ENCODE data around the gene COL4A4.

GRCh38 chr2:225361481-225361914 lies 38.0 kb upstream of the NYAP2 start:
- PRO-cap, 3 experiments, result peak in 1 of 3 experiments; most common minus-strand start chr2:225361763 (in 1)

- PRO-cap, 3 experiments, result no peak in any of the 3 experiments
These were observed 688.2 kb downstream of the NYAP2 start for GRCh38 chr2:226087597-226088251.

DNA sequence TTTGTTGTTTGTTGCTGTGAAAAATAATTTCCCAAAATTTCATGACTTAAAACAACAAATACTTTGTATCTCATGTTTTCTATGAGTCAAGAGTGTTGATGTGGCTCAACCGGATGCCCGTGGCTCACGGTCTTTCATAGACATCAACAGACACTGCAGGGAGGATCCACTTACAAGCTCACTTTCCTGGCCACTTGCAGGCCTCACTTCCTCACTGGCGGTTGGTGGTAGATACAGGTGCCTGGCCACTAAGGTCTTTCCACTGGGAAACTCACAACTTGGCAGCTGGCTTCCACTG lies 662.9 kb downstream of the IRS1 start:
- PRO-cap, 3 experiments, result no peak in any of the 3 experiments

- PRO-cap, 3 experiments, result no peak in any of the 3 experiments
These were observed 376.1 kb downstream of the IRS1 start for GRCh38 chr2:226423430-226423960.

DNA sequence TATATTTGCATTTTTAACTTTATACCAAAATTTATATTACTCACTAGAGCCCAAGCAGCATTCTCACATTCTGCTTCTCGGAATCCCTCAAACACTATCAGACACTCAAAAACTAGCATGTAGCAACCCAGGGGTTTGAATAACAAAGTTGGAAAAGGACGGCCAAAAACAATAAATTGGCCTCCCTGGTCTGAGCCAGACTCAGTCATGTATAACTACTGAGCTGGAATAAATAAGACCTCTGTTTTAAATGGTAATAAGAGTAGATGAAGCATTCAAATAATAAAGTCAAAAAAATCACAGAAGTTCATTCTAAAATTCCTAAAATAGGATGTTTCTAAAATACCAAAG lies 290.9 kb downstream of the IRS1 start:
- PRO-cap, 3 experiments, result no peak in any of the 3 experiments

- PRO-cap, 3 experiments, result no peak in any of the 3 experiments
These were observed 284.2 kb downstream of the IRS1 start for GRCh38 chr2:226515328-226515966.

GRCh38 chr2:226583535-226584178 lies 216.0 kb downstream of the IRS1 start:
- PRO-cap, 3 experiments, result no peak in any of the 3 experiments

- PRO-cap, 3 experiments, result no peak in any of the 3 experiments
These were observed 5.6 kb downstream of the IRS1 start for GRCh38 chr2:226794117-226794359.

DNA sequence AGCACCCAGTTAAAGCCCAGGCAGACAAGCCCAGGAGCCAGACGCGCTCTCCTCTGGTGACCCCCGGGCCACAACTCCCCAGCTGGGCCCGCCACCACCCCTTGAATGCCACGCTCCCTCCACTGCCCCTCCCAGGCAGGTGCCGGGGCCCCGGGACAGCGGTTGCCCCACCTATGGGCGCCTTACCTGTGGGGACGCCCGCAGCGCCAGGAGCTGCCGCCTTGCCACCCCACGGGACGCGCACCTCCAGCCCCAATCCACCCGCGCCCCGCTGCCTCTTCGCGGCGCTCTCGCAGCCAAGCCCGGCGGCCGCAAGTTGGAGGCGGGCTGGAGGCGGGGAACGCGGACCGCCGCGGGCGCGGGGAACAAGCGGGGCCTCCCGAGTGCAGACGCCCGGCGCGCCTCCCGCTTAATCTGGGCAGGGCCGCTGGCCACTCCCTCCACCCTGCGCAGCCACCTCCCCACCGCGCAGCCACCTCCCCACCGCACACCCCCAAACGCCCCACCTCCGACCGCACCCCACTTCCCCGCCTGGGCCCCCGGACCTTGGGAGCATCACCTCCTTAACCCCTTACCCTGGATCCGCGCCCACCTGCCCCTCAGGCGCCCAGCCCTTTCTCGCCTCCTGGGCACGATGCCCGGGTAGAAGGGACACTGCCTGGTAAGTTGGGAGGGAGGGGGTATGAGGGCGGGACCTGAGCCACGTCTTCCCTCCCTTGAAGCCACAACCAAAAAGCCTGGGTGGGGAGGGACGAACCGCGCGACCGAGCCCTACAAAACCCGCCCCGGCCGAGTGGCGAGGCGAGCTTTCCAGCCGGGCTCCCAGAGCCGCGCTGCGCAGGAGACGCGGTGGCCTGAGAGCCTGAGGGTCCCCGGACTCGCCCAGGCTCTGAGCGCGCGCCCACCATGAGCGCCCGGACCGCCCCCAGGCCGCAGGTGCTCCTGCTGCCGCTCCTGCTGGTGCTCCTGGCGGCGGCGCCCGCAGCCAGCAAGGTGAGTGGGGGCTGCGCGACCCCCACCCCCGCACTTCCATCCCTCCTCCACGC lies at the start of gene COL4A4:
Gene COL4A4, minus strand, starts transcription at position 385 of the 1,046 bp plus-strand sequence.
- PRO-cap, 3 experiments, result peak in 2 of 3 experiments; most common plus-strand start position 804 of the sequence (in 2); most common minus-strand start position 411 of the sequence (in 1)

GRCh38 chr2:227370619-227371333 lies 8.3 kb downstream of the TM4SF20 start:
- PRO-cap, 3 experiments, result no peak in any of the 3 experiments

GRCh38 chr2:227380754-227381081 lies 1.6 kb upstream of the TM4SF20 start:
- PRO-cap, 3 experiments, result no peak in any of the 3 experiments

DNA sequence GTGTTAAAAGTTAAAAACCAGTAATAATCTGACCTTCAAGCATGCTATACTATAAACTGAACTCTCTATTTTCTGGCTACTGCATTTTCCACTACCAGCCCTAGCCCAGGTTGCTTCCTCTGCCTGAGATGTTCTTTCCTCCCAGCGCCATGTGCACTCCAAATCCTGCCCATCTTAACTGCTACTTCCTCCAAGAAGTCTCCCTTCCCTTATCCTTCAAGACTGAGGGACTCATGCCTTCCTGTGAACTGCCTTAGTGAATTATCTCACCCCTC lies 21.1 kb upstream of the AGFG1 start:
- PRO-cap, 3 experiments, result no peak in any of the 3 experiments

GRCh38 chr2:227479702-227480676 lies 8.0 kb downstream of the AGFG1 start:
- PRO-cap, 3 experiments, result no peak in any of the 3 experiments

- PRO-cap, 3 experiments, result no peak in any of the 3 experiments
These were observed 23.4 kb downstream of the AGFG1 start for GRCh38 chr2:227495397-227495737.

DNA sequence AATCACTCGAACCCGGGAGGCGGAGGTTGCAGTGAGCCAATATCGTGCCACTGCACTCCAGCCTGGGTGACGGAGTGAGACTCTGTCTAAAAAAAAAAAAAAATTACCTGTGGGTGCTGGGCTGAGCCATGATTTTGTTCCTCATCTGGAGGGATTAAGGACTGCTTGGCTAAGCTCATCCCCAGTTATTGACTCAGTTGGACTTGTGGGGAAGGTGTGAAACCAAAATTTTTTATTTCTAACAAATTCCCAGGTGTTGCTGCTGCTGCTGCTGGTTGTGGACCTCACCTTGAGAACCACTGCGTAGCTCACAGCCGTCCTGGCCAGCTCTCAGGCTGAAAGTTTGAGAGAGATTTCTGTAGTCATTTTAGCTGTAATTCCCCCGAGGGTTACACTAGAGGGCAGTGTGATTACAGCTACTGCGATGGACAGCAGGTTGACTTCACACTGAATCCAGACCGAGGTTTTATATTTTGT lies 8.5 kb upstream of the SCYGR5 start:
- PRO-cap, 3 experiments, result no peak in any of the 3 experiments

DNA sequence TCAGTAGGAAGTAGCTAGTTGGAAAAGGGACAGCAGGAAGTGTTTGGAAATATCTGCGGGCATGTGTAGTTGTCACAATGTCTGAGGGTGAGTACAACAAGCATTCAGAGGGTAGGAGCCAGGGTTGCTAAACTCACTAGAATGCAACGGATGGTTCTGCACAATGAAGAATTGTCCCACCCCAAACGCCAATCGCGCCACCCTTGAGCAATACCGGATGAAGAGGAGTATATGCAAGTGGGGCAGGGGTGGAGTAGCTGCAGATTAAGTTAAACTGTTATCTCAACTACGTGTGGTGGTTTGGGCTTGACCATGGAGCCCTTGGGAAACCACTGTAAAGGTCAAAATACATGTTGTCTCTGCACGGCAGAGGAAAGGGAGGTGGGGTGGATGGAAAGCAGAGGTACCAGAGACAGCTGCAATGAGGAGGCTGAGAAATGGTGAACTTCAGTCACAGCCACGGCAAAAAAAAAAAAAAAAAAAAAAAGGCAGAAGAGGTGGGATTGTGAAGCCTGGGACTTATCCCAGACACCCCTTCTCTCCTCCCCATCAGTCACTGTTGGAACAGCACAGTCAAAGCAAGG lies 5.2 kb downstream of the CCL20 start:
- PRO-cap, 3 experiments, result no peak in any of the 3 experiments

DNA sequence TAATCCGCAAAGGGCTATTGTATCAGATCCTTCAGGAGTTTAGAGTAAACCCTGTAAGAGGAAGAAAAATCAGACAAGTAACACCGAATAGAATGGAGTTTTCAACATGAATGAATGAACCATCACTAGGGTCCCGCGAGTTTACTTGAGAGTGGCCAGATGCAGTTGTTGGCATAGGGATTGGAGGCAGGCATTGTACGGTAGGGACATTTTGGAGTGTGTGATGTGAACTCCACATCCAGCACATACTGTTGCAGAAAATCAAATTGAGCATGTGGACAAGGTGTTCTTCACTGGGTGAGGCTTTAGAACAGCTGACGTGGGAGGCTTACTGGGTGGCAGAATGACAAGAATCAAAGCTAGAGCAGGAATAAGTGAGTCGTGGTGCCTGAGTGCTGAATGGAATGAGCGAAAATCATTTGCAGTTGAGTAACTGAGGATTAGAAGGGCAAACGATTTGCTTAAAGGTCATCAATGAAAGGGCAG lies 7.4 kb upstream of the DAW1 start:
- PRO-cap, 3 experiments, result no peak in any of the 3 experiments

GRCh38 chr2:229075699-229076529 lies 195.2 kb downstream of the PID1 start:
- PRO-cap, 3 experiments, result no peak in any of the 3 experiments

DNA sequence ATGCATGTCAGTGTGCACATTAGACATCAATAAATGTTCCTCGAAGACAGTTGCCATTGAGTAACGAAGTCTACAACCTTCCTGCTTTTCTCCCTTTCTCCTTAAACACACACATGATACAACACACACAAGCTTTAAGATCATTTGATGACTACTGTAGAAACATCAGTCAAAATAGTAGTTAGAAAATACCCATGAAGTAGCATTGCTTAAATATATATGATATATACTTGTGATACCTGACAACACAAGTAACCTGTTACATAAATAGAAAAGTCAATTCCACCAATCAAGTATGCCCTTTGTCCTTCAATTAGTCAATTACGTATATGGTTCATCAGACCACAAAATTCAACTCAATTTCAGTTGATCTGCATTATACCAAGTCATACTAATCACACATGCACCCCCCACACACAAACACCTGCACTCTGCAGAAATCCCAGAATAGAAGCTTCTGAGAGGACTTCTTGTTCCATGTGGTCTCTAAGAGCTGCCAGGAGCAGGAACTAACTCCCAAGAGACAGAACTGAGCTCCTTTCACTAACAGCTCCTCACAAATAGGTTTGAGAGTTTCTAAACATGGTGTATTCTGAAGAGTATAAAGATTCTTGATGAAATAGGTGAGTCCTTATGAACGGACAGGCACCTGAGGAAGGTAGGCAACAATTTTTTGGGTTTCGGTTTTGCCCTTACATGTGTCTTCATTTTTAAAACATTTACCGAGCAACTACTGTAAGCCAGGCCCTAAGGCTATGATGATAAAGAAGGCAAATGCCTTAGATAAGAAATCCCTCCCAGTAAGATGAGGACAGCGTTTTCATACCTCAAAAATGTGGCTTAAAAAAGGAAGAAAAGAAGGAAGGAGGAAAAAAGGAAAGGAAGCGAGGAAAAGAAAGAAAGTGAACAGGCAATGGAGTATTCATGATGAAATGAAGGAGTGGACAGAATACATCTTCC lies 183.2 kb downstream of the PID1 start:
- PRO-cap, 3 experiments, result no peak in any of the 3 experiments

DNA sequence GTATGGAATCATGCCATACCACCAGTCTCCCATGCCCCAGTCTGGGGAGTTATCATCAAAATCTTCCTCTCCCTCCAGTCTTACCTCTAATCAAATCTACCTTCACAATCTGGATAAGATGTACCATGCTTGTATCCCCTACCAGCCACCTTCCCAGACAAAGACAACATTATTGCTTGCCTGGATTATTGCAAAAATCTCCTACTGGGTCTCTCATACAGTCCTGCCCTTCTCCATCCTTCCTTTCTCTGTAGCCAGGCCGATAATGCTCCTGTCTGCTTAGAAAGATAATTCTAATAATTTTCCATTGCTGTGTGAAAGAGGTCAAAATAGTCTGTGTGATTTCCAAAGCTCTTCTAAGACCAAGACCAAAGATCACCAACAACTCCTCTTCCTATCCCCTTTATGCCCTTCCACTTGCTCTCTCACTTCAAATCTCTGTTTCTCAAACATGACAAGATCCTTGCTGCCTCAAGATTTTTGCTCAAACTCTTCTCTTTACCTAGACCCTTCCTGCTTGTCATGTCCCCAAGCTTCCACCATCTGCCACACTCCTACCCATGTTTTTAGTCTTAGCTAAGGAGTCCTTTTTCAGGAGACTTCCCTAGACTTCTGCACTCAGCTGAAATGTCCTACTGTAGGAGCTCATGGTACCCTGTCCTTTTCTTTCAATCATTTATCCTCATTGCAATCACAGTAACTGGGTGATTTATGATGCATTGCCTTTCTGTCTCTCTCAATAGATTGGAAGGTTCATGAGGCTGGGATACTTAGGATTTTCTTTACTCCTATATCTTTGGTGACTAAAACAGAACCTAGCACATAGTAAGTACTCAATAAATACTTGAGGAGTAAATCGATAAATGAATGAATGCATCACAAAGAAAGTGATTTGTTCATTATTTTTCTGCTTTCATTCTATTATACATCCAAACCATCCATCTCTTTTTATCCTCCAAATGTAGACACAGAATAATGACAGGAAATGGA lies 153.5 kb downstream of the PID1 start:
- PRO-cap, 3 experiments, result no peak in any of the 3 experiments

Measured in Metastatic Breast Carcinoma in the Ovary (tissue), 3 donors.